SK-N-DZ (cell line): ENCODE data around the gene RADIL.

GRCh38 chr7:3410704-3411429, 109.8 kb downstream of the SDK1 start:
RAMPAGE:
- cytosol, long total RNA, result no peak
- nucleus, long total RNA, result no peak

DNA sequence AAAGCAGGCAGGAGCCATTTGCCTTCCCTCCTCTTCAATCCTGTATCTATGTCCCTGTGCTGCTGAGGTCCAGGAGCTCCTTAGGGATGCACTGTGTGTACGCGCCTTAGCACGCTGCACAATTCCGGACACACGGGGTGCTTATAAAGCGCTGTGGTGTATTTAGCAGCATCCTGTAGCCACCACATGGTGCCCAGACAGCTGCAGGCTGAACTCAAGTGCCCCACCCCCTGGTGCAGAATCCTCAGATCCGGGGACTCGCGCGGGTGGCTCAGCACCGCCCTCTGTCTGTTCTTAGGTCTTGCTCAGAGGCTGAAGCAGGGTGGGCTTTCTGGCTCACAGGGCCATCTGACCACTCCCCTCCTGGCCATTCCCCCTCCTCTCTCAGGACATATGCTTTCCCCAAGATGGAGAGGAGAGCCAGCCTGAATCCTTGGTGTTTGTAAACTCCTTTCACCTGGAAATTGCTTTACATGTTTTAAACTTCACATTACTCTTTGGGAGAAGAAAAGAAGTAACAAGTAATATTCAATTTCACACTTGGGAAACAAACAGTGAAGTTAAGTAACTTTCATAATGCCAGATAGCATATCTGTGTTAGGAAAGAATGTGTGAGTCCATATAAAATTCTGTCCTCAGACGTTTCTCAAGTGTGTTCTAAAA, 421.6 kb downstream of the SDK1 start:
RAMPAGE:
- cytosol, long total RNA, result no peak
- nucleus, long total RNA, result no peak

DNA sequence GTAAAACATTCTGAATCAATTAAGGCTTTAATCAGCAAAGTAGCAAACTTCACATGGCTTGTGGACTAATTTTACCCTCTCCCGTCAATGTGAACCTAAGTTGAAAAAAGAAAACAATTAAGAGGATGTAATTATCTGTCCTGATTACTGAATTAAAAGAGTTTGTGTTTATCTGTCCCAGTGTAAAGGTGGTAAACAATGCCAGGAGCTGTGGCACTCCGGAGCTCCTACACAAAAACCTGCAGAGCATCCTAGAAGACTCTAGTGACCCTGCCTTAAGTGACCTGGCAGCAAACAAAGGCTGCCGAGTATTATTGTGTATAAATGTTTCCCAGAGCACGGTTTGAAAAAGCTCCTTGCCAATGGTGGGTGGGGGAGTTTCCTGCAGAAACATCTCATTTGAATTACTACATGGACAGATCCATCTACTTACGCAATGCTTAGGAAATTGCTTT, 560.7 kb downstream of the SDK1 start:
RAMPAGE:
- cytosol, long total RNA, result no peak
- nucleus, long total RNA, result no peak

RAMPAGE:
- cytosol, long total RNA, result no peak
- nucleus, long total RNA, result no peak
Observed at GRCh38 chr7:4204546-4205329, 477.4 kb upstream of the FOXK1 start.

DNA sequence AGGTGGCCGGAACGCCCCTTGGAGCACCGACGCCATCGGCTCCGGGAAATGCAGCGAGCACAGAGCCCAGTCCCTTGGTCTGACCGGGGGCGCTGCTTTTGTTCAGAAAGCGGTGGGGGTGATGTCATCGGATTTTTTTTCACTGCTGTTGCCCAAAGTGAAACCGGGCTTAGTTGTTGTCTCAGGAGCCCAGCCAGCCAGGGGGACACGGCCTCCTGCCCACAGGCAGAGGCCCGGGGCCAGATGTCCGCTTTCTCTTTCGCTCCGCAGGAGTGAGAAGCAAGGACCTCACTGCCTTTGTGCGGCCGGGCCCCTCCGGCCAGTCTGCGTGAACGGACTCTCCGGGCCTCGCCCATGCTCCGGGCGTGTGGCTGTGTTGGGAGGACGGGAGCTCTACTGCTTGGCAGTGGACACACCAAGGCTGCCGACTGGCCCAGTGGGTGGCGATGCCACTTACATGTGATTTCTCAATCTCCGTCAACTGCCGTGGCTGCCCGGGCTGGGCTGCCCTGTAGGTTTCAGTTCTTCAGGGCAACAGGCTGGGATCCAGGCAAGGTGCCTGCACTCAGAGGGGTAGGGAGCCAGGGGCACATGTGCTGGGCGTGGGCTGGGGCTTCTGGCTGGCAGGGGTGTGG, 43.3 kb downstream of the FOXK1 start:
RAMPAGE:
- cytosol, long total RNA, result no peak
- nucleus, long total RNA, result no peak

DNA sequence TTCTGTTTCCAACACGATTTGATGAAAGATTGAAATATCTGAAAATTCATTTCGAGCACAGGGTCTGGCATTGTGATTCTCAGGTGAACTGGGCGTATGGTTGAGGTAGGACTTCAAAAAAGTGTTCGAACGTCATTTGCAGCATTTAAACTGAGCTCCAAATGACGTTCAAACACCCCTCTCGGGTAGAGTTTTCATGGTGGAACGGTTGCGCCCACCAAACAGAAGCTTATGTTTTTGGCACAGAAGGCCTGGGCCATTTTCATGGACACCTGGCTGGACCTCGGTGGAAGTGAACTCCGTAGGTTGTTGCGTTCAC, 17.0 kb upstream of the AP5Z1 start:
RAMPAGE:
- cytosol, long total RNA, result no peak
- nucleus, long total RNA, result no peak

DNA sequence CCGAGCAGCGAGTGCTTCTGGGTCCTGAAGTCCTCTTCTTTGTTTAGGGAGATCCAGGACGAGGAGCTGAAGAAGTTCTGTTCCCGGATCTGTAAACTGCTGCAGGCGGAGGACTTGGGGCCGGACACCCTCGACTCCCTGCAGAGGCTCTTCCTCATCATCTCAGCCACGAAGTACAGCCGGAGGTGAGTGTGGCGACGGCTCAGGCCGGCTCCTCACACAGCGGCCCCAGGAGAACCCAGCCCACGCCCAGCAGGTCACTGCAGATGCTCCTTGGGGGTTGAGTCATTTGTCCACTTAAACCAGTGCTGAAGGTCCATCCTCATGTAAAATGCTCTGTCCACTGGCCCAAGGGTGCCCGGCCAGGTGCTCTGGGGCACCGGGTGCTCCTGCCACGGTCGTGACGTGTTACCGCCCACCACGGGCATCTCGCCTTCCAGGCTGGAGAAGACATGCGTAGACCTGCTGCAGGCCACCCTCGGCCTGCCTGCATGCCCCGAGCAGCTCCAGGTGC, 5.8 kb downstream of the AP5Z1 start:
RAMPAGE:
- cytosol, long total RNA, result no peak
- nucleus, long total RNA, result no peak

GRCh38 chr7:4787877-4788306, 12.5 kb downstream of the AP5Z1 start:
RAMPAGE:
- cytosol, long total RNA, result no peak
- nucleus, long total RNA, result no peak

RAMPAGE:
- cytosol, long total RNA, result no peak
- nucleus, long total RNA, result no peak
Observed at GRCh38 chr7:4794268-4794512, 18.8 kb downstream of the AP5Z1 start.

DNA sequence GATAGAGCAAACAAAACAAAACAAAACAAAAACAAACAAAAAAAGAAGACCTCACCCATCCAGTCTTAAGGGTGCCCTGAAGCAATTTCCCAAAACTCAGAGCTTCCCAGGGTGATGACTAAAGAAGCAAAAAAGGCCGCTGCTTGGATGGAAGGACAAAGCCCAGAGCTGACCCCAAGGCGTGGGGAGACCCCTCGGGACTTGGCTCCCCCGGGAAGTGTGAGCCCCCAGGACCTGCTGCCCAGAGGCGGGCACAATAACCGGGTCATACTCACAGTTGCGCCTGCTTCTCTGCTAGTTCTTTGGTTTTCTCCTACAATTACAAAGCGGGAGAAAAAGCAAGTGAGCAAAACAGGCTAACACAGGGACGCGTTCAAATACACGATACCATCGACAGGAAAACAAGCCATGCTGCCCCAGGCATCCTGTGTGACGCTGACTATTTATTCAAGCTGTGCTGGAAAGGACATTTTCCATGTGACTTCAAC, 29.9 kb downstream of the PAPOLB start:
RAMPAGE:
- cytosol, long total RNA, result no peak
- nucleus, long total RNA, result no peak

DNA sequence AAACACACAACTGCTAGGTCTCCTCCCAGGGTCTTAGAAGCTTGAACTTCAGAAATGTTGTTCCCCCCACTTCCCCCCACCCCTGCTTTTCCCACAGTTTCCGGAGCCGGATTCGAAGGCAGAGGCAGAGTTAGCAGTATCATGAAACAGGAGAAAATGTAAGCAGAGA, 1.8 kb downstream of the RADIL start:
RAMPAGE:
- cytosol, long total RNA, result no peak
- nucleus, long total RNA, result no peak

RAMPAGE:
- cytosol, long total RNA, result no peak
- nucleus, long total RNA, result no peak
Observed at GRCh38 chr7:4882045-4882814, 1.3 kb downstream of the RADIL start.

DNA sequence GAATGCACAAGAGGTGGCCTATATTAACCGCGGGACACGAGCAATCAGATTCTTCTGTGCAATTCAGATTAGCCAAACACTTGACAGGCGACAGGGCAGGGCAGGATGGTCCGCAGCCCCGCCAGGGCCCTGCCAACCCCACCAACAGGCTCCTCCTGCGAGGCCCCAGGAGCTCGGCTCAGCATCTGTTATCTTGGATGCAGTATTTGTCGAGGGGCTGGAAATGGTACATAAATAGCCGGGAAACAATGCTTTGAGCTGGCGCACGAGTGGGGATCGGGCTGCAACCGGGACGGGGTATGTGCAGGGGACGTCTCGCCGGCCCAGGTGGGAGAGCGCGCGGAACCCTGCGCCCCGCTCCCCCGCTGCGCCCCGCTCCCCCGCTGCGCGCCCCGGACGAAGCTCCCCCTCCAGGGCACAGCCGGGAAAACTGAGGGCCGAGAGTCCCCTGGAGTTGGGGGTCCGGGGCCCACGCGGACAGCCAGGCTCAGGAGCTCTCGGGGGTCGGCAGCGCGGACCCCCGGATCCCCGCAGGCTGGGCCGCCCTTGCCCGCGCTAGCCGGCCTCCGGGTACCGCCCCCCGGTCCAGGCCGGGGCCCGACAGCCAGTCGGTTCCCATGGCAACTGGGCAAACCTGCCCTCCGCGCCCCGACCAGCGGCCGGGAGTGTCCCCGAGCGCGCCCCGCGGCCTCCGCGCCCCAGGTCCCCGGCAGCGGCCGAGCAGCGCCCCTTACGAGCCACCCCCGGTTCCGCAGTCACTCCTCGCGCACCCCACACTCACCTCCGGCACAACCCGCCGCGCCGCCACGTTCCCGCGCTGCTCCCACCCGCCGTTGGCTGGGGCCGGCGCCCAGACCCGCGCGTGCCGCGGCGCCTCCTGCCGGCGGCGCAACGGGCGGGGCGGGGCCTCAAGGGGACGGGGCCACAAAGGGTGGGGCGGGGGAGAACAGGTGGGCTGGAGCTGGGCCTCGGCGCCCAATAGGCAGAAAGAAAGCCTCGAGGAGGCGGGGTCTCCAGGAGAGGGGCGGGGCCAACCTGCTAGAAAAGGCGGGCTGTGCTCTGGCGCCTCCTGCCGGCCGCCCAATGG, at the start of gene RADIL:
TSS of gene RADIL (minus strand) at position 902 of the 1,087 bp plus-strand sequence.
RAMPAGE:
- cytosol, long total RNA, result no peak
- nucleus, long total RNA, result no peak

DNA sequence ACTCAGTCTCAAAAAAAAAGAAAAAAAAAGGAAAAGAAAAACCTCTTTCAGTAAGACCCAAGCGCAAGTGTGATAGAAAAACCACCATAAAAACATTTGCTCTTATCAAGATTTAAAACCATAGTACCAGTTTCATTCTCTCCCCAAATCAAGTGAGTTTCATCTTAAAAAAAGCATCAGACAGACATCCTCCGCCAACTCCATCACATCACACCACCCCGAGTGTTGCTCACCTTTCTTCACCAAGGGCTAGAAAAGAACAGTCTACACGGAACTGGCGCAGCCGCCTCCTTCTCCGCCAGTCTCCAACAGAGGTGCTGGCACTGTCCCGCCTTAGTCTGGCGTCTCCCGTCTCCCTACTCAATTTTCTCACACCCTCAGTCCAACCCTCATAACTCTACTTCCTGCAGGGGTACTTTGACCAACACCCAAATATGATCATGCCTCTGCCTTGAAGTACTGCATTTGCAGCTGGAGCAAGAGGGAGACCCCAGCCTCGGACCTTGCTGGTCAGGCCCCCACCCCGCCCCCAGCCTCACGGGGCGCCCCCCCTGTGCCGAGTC, 46.9 kb upstream of the WIPI2 start:
RAMPAGE:
- cytosol, long total RNA, result no peak
- nucleus, long total RNA, result no peak

DNA sequence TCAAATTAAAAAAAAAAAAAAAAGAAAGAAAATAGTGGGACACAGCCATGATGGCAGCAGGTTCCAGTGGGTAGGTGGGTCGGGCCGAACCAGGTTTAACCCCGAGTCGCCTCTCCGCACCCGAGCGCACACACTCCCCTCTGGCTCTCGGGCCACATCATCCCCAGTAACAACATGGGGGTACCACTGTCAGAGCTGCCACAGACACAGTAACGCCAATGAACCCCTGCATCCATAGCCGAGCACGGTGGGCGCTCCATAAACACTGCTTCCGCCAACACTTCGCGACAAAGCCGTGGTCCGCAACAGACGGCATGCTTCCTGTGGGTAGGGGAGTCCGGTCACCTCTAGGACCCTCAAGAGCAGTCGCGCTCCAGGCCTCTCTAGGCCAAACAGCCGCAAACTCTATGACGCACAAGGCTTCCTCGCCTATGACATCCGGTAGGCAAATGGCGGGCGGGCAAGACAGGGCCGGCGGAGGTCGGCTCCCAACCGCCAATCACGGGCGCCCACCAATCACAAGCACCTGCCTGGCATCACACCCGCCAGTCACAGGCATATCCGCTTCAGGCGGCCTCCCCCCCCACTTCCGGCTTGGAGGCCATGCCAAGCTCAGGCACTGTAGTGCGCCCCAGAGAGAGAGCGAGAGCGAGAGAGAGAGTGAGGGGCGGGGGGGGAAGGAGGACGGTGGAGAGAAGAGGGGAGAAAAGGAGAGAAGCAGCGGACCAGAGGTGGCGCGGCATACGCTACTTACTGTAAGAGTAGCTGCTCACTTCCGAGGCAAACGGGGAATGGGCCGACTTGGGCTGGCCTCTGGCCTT, 67.3 kb downstream of the TNRC18 start:
RAMPAGE:
- cytosol, long total RNA, result no peak
- nucleus, long total RNA, result no peak

DNA sequence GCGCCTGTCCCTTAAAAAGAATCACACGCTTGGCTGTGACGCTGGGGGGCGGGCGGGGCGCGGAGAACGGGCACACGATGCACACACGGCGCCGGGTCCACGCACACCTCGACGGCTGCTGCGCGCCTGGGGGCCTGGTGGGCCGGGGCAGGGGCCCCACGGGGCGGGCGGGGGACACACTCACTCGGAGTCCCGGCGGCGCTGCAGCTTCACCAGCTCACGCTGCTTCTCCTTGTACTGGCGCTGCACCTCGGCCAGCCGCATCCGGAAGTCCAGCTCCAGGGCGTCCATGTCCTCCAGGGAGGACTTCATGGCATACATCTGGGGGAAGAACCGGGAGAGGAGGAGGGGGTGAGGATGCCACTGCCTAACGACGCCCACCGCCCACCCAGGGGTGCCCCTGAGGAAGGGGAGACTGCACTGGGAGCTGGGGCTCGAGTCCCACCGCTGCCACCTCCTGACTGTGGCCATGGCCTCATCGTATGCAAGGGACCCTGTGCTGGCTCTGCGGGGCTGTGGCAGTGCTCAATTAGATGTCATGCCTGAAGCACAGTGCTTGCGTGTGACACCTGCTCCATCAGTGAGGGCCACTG, 61.8 kb downstream of the TNRC18 start:
RAMPAGE:
- cytosol, long total RNA, result no peak
- nucleus, long total RNA, result no peak

DNA sequence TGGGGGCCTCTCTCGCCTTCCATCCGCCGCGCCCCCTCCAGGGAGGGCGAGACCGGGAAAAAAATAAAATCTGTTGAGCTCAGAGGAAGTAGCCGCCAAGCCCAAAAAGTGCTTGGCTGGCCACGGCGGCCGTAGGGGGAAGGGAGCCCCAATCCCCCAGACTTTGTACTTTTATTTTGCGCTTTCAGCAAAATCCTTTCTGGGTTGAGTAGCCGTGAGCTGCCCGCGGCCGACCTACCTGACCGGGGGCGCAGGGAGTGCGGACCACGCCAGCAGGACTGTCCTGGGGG, 1.3 kb upstream of the TNRC18 start:
RAMPAGE:
- cytosol, long total RNA, result no peak
- nucleus, long total RNA, result no peak

DNA sequence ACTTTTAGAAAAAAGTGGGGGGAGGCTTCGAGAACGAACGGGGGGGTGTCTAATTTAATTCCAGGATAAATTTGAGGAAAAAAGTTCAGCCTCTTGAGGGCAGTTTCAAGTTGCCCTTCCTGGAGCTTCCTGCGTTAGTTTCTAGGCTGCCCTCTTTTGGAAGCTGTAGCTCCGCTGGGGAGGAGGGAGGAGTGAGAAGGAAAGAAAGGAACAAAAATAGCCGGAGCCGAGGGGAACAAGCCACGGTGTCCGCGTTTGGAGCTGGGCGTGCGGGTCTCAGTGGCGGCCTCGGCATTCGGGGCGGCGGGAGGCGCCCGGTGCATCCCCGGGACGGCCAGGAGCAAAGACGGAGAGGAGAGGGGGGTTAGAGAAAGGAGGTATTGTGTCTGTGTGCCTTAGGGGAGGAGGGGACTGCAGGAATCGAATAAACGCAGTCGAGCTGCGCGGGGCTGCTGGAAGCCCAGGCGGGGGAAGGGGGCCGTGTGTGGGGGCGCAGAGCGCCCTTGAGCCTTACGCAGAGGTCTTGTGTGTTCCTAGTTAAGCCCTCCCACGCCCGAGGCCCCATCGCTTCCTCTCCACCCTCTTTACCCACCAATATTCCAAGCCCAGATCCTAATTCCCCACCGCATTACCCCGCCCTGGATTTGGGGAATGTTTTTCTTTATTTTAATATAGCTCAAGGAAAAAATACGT, 2.0 kb upstream of the TNRC18 start:
RAMPAGE:
- cytosol, long total RNA, result no peak
- nucleus, long total RNA, result no peak

GRCh38 chr7:5428552-5429200, 5.0 kb upstream of the TNRC18 start:
RAMPAGE:
- cytosol, long total RNA, result no peak
- nucleus, long total RNA, result no peak

DNA sequence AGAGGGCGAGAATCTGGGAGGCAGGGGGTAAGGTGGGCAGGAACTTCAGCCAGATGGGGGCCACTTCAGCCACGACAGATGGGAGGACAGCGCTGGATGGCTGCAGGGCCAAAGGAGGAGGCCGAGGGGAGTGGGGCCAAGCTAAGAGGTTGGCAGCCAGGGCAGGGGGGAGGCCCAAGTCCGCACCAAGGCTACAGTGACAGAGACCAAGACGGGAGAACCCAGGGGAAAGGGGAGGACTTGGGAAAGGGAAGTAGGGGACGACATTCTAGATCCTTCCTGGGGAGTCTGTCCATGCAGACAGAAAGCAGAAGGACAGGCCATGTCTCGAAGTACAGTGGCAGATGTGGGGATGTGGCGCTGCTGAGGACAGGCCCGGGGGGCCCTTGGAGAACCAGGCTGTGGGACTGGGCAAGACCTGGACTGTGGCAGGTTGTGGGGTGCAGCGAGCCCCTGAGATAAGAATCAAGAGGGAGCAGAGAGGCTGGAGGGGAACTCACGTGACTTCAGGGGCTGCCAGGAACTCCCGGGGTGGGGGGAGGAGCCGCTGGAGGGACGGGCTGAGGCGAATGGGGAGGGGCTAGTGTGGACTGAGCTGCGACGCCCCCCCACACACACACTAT, 21.6 kb downstream of the FBXL18 start:
RAMPAGE:
- cytosol, long total RNA, result no peak
- nucleus, long total RNA, result no peak